Placental epithelial cell (primary cell): ENCODE results near the genes PPM1E and TBX4.

DNA sequence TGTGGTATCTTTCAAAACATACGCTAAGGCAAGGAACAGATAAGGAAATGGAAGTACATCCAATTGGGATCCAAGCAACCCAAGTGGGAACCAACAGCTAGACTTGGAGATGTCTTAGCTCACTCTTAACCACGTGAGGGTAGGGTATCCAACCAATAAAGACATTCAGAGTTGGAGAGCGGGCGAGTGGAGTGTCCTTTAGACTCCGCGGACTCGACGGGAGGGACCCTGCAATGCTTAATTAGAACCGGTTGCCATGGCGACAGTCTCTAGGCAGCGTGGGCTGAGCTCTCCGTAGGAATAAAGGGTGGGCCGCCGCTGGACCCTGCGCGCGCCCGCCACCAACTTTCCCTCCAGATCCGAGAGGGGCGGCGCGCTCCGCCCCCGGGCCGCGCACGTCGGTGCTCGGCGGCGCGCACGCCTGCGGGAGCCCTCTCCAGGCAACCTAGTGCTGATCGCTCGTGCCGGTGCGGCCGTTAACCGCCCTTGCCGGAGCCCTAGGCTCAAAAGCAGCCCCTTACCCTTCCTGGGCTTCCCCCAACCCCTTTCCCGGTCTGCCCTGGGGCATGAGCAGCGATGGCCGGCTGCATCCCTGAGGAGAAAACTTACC, at the start of gene PPM1E:
PPM1E (plus strand) TSS at position 433 of the 610 bp plus-strand sequence.
- CAGE, long polyA plus RNA = no peak

DNA sequence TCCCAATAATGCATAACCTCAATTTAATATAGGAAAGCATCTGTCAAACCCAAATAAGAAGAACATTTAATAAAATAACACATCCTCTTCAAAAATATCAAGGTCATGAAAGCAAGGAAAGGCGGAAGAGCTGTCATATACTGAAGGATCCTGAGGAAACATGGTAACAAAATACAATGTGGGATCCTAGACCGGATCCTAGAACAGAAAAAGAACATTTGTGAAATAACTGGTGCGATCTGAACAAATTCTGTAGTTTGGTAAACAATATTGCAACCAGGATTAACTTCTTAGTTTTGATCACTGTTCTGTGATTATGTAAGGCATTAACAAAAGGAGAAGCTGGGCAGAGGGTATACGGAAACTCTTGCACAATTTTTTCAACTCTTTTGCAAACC, 109.8 kb downstream of the TRIM37 start:
- CAGE, long polyA plus RNA = no peak

DNA sequence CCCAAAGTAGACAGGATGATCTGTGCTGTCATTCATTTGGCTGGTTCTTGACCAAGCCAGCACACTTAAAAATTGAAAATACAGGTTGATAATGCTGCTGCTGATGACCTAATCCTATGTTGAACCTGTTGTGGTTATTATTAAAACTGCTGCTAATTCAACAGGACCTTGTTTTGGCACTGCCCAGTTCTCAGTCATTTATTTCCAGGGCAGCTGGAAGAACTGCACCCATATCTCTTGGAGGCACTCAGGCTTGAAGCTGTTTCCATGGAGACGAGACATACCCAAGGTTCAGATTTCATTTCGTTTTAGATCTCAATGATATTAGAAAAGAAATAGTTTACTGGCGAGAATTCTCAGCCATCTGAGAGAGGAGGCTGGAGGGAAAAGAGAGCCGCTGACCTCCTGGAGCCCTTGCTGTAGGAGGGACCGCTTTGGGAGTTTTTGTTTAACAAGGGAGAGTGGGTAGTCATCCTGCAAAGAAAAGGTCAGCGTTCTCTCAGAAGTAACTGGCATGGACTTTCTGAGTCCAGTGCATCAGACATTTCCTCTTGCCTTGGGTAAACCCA, 75.3 kb downstream of the YPEL2 start:
- CAGE, long polyA plus RNA = no peak

DNA sequence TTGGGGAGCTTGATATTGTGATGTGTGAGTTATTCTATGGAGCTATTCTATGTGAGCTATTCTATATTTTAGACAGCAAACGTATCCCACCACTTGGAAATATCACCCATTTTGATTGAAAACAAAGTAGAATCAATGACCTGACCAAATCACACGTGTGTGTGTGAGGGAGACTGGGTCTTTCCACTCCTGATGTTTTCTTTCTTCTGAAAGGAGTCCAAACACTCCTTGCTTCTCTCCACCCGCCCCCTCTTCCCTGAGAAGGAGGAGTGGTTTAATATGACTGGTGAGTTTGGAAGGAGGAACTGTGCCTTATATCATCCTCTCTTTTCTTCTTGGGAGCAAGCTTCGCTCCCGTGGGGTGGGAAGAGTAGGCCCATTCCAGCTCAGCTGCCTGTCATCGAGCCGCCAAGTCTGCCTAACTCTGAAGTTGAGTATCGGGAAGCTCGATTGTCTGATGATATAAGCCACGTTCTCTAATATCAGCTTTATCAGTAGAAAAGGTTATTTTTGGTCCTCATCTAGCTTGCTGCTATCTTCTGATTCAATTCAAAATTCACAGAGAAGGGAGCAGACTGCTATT, 96.5 kb downstream of the YPEL2 start:
- CAGE, long polyA plus RNA = no peak

GRCh38 chr17:59641959-59642465, 22.3 kb downstream of the CLTC start:
- CAGE, long polyA plus RNA = no peak

DNA sequence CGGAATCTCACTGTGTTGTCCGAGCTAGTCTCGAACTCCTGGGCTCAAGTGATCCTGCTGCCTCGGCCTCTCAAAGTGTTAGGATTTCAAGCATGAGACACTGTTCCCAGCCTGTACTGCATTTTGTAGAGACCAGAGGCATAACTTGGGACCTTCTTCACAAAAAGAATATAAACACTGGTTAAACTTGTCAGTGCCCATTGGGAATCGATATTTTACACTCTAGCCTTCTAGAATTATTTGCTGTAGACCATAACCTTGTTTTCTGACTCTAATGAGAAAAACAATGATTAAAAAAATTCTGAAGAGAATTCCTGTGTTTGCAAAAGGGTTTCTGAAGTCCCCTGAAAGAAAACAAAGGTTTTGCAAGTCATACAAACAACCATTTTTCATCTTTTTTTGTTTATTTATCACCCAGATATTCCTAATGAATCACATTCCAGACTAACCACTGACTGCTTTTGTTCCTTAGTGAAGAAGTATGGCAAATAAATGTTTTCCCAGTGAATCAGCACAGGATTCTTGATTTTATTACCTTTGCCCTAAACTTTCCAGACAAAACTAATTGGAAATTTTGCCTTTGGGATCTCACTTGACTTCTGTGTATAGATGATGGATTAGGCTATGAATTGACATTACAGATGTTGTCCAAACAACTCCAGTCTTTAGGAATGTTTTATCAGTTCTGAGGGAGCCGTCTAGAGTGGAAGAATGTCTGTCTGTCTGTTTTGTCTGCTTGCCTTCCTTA, 48.6 kb downstream of the VMP1 start:
- CAGE, long polyA plus RNA = no peak

GRCh38 chr17:59826357-59827144, 66.2 kb downstream of the TUBD1 start:
- CAGE, long polyA plus RNA = no peak

GRCh38 chr17:59831652-59832138, 61.0 kb downstream of the TUBD1 start:
- CAGE, long polyA plus RNA = no peak

GRCh38 chr17:60194191-60194800, 44.5 kb downstream of the CA4 start:
- CAGE, long polyA plus RNA = no peak

GRCh38 chr17:60494323-60494824, 31.7 kb downstream of the APPBP2 start:
- CAGE, long polyA plus RNA = no peak

- CAGE, long polyA plus RNA = no peak
Measured at GRCh38 chr17:61157270-61157958, 242.2 kb upstream of the TBX2 start.

DNA sequence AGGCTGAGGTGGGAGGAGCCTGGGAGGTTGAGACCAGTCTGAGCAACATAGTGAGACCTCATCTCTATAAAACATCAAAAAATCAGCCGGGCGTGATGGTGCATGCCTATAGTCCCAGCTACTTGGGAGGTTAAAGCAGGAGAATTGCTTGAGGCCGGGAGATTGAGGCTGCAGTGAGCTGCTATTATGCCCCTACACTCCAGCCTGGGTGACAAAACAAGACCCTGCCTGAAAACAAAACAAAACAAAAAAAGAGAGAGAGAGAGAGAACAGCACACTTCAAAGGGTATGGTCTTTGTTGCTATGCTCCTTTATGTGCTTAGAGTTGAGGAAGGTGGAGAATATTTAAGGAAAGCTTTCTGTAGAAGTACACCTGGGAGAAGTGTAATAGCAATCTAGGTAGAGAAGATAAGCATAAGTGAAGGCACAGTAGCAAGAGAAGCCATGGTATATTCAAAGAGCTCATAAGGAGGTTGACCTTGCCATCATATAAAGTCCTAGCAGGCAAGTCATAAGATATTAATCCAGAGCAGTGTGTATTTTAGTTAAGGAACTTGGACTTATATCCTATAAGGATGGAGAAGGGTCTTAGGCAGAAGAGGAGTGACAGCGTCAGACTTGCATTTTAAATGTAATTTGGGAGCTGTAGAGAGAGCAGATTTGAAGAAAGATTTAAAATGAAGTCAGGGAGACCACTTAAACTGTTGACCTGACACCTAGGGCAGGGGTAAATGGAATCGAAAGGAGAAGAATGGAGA, 210.6 kb upstream of the TBX2 start:
- CAGE, long polyA plus RNA = no peak

DNA sequence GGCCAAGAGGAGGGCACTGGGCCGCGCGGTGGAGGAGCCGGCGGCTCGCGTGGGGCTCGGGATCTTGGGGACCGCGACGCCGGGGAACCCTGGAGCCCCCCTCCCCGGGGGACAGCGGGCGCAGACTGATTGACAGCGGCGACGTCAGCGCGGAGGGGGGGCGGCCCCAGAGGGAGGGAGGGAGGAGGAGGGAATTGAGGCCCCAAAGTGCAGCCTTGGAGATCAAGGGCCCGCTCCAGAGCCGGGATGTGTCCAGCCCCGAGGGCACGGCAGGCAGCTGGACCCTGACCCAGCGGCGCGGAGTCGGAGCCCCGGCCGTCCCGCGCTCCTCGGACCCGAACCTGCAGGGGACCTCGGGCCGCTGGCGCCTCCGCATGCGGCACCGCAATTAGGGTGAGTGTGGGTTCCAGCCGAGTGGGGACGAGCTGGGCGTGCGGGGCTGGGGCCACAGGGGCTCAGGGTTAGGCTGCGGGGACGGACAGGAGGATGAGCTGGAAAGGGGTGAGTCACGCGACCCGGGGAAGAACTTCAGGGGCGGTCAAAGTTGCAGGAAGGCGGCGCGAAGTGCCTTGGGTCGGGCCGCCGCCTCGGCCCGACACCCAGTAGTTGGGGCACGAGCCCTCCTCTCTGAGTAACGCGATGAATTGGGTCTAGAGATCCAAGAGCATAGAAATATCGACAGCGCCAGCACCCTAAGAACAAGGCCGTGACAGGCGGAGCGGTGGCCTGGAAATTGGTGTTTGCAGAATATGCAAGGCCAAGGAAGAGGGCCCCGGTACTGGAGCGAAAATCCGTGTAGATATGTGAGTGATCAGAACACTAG, at the start of gene TBX4:
TBX4 (plus strand) TSS at position 238 of the 823 bp plus-strand sequence.
- CAGE, long polyA plus RNA = no peak

DNA sequence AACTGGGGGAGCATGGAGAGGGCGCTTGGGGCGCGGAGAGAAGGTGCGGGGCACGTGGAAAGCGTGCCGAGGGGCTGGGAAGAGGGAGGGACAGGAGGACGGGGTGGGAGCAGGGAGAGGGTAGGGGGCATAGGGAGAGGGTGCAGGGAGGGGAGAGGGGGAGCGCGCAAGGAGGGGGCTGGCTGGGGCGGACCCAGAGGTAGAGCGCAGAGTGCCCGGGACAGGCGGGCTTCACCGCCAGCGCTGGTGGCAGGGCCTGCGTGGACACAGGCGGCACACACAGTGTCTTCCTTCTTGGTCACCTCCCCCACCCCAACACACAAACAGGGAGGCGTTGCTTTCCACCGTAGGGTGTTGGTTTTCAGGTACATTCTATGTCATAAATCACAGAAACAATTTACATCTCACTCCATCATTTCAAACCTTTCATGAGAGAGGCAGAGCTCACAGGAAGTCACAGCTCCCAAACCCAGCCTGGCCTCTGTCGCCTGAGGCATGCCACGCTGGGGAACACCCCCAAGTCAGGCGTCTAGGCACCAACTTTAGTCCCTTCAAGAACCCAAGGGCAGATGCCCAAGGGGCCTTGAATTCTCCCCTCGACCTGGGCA, 10.3 kb downstream of the TBX4 start:
- CAGE, long polyA plus RNA = no peak

GRCh38 chr17:61467642-61468070, 15.4 kb downstream of the TBX4 start:
- CAGE, long polyA plus RNA = no peak

GRCh38 chr17:61911343-61911951, 16.3 kb downstream of the INTS2 start:
- CAGE, long polyA plus RNA = no peak

GRCh38 chr17:62165201-62165816, 100.2 kb upstream of the MED13 start:
- CAGE, long polyA plus RNA = no peak

DNA sequence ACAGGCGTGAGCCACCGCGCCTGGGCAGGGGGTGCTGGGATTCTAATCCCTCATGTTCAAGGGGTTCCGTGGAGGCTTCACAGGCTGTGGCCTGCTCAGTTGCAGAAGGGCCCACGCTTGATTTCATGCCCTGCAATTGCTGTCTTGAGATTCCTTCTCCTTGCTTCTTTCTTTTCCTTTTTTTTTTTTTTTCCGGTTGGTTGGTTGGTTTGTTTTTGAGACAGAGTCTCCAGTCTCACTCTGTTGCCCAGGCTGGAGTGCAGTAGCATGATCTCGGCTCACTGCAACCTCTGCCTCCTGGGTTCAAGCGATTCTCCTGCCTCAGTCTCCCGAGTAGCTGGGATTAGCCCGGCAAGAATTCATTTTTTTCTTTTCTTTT, 19.0 kb upstream of the TLK2 start:
- CAGE, long polyA plus RNA = no peak

GRCh38 chr17:62564684-62565185, 62.7 kb upstream of the MRC2 start:
- CAGE, long polyA plus RNA = no peak

DNA sequence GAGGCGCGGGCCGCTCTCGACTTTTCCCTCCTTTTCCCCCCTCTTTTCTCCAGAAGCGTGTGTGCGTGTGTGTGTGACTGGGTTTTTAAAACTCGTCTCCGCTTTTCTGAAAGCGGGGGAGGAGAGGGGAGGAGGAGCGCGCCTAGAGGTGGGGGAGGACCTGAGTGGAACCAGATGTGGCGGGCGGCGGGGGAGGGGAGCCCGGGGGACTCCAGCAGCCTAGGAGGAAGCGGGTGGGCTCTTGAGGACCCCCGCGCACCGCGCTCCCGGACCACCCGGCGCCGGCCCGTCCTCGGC, 450 bp downstream of the MRC2 start:
- CAGE, long polyA plus RNA = no peak